ENCODE measurements around a stretch of chr14.

DNA sequence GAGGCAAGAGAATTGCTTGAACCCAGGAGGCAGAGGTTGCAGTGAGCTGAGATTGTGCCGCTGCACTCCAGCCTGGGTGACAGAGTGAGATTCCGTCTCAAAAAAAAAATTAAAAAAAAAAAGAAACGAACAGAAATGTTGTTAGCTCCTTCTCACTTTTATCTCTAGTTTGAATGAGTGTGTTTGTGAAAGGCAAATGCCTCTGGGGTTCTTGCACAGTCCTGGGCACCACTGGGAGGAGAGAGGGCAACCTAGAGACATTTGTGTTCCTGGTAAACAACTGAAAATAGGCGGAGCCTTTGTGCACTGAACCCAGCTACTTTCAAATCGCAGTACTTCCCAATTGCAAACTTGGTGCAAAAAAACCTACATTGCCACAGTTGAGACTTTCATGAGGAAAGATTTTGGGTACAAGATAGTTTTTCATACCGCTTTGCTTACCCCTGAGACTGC lies 430.1 kb downstream of the ZFP36L1 start:
- PRO-cap, result no peak
- RAMPAGE, long total RNA, result no peak

DNA sequence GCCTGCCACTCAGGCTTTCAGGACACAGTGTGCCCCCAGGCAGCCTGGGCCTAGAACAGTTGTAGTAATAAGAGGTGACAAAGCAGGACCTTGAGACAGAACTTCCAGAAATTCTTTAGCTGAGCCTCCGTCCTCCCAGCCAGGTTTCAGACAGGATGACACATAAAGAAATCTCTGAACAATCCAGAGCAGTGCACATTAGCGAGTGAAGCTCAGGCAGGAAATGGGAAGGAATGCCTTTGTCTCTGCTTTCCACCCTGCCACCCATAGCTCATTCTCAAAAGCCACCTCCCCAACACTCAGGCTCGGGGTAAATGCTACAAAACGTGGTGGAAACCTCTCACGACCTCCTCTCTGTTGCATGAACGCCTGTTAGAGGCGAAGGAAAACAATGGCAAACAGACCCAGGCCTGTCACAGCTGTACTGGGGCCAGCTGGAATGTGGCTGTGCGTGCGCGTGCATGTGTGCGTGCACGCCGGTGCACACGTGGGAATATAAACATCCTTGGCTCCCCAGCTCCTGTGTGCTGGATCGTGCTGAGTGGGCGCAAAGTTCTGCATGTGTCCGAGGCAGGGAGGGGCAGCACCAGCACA lies 286.7 kb downstream of the ZFP36L1 start:
- PRO-cap, result no peak
- RAMPAGE, long total RNA, result no peak

GRCh38 chr14:68509829-68510686 lies 282.8 kb downstream of the ZFP36L1 start:
- PRO-cap, result no peak
- RAMPAGE, long total RNA, result no peak

DNA sequence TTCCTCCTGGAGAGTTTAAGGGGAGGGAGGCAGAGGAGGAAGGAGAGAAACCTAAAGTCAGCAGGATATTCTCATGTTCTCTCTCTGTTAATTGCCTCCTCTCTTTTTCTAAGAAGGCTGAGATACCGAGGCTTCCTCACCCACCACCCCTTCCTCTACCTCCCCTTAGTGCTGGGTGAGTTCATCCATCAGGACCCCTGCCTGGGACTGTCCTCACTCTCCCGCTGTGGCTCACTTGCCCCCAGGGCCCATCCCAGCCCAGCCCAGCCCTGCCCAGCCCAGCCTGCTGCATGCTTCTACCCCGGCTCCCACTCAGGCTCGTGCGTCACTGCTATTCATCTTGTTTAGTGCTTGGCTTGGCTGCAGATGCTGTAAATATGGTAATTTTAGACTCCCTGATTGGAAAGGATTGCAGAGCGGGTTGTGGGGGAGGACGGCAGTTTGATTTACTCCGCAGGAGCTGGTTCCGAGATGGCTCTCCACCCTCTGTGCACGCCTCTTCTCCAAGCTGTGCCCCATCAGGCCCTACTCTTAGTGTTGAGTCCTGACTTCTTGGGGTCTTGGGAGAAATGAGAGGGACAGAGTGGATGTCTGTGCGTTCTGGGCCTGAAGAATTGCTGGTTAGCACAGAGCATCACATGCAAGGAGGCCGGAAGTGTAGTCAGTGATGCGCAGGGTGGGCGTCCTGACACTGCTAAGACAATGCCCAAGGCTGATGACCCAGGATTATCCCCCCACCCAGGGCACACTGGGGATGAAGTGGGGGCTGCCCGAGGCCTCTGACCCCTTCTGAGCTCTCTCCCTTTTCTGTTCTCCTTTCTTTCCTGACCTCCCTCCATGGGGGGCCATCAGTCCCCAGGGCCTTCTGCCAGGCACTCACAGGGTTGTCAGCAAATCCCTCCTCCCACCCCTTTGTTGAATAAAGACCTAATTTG lies 244.6 kb downstream of the ZFP36L1 start:
- PRO-cap, result bidirectional peak, plus-strand start at position 414 of the sequence, minus-strand start at position 310 of the sequence
- RAMPAGE, long total RNA, result no peak

GRCh38 chr14:68585482-68586261 lies 207.2 kb downstream of the ZFP36L1 start:
- PRO-cap, result no peak
- RAMPAGE, long total RNA, result no peak

- PRO-cap, result bidirectional peak, plus-strand start at chr14:68598729, minus-strand start at chr14:68598702
- RAMPAGE, long total RNA, result no peak
Measured at GRCh38 chr14:68598483-68599577, 194.0 kb downstream of the ZFP36L1 start.

DNA sequence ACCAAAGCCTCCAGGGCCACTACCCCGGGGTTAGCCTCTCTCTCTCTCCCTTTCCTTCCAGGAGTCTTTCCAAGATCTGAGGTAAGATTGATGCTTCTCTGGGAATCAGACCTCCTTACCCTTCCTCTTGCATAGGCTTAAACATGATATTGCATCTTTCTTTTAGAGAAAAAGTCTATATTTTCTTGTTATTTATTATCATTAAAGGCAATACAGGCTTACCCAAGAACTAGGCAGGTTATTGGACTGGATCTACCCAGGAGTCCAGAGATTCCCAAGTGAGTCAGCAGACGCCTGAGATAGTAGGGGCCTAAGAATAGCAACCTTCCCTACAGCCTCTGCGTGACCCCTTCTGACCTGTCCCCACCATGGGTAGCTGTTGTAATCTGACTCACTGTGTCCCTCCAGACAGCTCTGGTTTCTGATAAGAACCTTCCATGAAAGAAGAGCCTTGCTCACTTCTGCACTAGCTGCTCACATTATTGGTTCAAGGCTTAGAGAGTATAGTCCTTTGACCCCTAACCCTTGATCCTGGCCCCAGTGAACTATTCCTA lies 172.8 kb downstream of the ZFP36L1 start:
- PRO-cap, result no peak
- RAMPAGE, long total RNA, result no peak

DNA sequence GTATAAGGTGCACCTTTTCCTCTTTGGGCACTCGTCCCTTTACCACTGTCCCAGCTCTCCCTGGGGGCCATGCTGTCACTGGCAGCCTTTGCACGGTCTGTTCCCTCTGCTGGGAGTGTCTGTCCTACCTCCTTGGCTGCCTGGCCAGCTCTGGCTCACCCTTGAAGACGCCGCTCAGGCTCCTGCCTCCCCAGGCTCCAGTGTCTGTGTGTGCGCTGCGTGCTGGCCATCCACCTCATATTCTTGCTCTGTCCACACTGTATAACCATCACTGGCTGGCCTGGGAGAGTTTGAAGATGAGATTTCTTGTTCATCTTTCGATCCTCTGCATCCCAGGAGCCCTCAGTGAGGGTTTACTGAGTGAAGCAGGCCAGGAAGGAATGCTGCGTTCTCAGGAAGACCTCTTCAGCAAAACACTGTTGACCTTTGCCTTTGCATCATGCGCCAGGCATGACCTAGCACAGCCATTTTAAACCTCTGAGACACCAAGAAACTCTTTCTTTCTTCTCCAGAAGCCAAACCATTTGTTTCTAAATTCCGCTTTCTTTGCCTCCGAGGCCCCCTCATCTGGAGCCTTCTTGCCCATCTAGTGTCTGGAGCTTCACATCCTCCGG lies 161.1 kb downstream of the ZFP36L1 start:
- PRO-cap, result no peak
- RAMPAGE, long total RNA, result no peak

- PRO-cap, result no peak
- RAMPAGE, long total RNA, result no peak
Measured at GRCh38 chr14:68704726-68705547, 87.9 kb downstream of the ZFP36L1 start.

DNA sequence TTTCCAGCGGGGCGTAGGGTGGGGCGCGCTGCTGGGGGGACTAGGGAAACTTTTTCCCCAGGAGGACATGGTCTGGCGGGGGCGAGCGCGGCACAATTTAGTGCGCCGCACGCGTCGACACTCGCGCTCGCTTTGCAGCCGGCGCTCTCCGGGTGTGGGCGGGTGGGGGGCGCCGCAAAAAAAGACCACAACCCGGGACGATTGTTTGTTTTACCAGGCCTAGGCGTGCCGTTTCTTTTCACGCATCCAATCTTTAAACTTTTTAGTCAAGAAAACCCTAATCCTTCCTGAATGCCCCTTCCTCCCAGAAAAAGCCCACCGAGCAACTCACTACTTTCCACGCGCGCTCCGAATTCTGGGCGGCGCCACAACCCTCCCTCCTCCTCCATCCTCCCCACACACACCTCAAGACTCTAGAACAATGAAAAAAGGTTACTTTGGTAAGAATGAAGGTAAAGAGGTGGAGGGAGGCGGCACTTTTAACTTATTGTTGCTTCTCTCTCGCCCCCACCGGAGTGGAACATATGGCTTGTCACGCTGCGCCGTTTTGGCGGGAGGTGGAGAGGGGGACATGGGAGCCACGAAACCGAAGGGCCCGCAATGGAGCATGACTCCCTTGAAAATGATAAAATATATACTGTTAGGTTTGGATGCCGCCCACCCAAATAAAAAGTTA lies 1.0 kb upstream of the ZFP36L1 start:
- PRO-cap, result bidirectional peak, plus-strand start at position 68 of the sequence, minus-strand start at position 99 of the sequence; bidirectional peak, plus-strand start at position 455 of the sequence, minus-strand start at position 350 of the sequence
- RAMPAGE, long total RNA, result no peak

DNA sequence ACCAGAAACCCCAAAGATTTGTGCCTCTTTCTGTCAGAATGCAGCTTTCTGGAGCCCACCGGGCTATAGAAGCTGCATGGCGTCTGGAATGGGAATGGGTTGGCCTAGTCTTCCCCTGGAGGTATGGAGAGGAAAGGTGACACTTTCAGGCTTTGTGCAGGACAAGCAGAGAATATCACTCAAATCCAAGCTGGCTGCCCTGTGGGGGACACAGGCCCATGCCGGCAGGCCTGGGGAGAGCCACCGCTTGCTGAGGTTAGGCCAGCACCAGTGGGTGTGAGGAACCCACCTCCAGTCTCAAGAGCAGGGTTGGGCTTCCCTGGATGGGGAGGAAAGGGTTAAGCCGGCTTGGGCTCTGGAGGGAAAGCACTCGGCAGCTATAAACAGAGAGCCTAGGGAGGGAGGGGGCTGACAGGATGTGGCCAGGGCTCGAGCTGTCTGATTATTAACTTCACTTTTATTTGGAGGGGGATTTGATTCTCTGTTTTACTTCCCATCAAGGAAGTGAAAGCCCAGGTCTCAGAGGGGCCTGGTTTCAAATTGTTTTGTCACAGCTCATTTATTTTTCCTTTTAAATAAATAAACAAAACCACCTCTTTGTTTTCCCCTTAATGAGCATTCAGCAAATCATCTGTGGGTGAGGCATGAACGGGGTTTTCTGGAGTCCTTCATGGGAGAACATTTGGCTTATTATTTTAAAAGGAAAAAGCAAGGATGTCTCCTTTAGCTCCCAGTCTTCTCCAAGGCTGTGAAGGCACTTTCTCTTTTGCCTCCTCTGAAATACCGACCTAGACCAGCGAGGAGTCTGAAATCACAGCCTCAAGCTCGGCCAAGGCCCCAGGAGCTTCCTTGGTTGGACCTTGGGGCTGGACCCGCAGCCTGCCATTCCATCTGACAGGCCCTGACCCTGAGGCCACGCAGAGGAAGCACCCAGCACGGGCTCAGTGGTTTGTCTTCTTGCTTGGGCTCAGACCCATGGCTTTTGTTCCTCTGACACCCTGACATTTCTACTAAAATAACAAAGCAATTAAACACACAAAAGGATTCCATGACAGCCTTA lies 21.8 kb upstream of the ZFP36L1 start:
- PRO-cap, result unidirectional peak, plus-strand start at position 386 of the sequence
- RAMPAGE, long total RNA, result no peak

GRCh38 chr14:68945175-68946352 lies 33.5 kb downstream of the ACTN1 start:
- PRO-cap, result unidirectional peak, plus-strand start at chr14:68945722; unidirectional peak, plus-strand start at chr14:68946034
- RAMPAGE, long total RNA, result no peak

DNA sequence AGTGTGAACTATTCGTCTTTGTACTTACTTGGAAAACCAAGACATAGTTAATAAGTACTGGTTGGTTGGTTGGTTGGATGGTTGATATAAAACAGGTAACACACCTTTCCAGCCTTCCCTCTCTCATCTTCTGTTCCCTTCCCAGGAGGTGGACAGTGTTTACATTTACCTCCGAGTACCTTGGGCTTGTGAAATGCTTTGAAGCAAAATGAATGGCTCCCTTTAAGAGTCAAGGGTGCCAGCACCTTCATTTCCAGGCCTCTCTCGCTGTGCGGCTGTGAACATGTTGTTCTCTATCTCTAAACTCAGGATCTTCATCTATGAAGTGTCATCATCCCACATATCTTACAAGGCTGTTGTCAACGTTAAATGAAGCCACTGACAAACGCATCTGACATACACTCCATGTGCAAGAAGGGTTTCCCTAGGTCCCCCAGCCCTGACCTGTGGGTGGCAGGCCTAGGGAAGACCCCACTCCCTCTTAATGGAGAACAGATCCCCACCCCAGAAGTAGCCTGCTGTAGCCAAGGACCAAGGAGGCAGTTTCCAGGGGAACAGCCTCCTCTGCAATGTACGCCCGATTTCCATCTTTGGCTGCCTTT lies 7.7 kb downstream of the ACTN1 start:
- PRO-cap, result no peak
- RAMPAGE, long total RNA, result no peak

DNA sequence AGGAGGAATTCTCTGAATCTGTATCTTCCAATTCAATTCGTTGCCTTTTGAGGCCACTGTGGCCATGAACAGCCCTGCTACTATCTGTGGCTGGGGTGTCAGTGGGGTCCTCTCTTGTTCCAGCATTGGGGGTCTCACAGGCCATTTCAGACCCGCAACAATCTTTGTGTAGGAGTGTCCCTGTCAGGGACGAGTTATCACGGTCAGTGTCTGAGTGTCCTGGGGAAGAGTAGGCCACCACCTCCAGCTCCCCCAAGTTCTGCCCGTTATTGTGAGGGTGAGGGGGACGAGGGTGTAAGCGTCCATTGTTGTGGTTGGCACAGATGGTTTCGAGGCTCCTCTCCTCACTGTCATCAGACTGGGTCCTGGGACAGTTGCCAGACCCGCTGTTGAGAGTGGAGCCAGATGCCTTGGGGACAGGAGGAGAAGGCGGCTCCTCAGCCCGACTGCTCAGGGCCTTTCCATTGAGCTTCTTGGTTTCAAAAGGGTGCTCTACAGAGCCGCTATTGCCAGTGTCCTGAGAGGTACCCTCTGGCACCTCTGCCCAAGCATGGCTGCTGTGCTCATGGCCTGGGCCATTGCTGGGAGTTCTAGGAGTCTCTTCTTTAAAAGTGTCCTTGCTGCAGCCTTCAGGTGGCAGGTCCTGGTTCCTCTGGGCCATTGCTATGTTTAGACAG lies 74.9 kb upstream of the ACTN1 start:
- PRO-cap, result no peak
- RAMPAGE, long total RNA, result no peak

DNA sequence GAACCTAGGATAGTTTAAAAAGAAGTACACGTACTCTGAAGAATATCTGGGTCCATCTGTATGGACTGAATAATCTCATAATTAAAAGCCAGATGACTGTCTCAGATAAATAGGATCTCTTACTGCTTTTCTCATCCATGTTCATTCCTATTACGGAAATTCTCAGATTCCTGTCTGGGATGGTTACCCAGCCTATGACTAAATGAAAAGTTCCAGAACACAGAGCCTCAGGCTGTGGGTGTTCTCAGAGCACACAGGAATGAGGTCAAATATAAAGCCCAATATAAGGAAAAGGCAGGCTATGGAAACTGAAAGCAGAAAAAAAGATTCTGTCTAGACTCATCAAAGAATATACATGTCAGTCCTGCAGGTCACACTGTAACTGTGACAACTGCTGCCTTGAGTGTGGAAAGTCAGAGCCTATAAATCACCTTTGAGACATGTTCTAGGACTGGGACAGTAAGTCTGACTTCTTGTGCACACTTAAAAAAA lies 64.4 kb downstream of the DCAF5 start:
- PRO-cap, result no peak
- RAMPAGE, long total RNA, result no peak

DNA sequence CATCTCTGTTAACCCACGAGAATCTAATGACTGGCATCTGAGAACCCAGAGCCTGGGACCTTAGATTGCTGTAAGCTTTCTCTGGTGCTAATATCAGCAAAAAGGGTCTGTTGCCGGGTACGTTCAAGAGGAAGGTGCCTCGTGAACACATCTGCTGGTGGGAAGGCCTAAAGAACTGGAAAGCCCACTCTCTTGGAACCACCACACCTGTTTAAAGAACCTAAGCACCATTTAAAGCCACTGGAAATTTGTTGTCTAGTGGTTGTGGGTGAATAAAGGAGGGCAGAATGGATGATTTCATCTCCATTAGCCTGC lies 548 bp downstream of the SLC39A9 start:
- PRO-cap, result no peak
- RAMPAGE, long total RNA, result no peak

- PRO-cap, result bidirectional peak, plus-strand start at chr14:69587749, minus-strand start at chr14:69587458
- RAMPAGE, long total RNA, result no peak
Measured at GRCh38 chr14:69587260-69587875, 12.7 kb upstream of the CCDC177 start.

DNA sequence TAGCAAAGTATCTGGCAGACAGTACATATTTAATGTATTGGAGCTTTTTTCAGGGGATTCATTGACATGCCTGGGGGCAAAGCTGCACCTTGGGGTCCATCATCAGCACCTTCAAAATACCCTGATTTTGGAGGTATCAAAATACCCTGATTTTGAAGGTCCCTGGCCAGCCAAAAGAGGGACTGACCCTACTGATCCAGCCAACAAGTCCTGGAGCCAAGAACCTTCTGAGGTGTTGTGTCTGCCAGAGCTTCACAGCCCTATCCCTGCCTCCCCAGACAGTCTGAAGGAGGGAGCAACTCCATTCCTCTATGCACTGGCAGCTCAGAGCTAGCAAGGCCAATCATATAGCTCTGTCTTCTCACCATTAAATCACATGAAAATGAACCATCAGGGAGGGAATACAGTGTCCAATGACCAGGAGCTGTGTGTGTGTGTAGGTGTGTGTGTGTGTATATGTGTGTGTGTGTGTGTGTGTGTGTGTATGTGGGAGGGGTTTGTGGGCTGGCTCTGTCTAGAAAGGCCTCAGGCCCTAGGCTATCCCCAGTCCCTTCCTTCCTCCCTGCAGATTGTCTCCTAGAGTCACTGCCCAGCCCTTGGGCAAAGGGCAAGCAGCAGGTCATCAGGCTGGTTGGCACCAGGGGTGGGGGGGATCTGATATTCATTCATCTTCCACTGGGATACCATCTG lies 5.8 kb upstream of the SUSD6 start:
- PRO-cap, result no peak
- RAMPAGE, long total RNA, result no peak

DNA sequence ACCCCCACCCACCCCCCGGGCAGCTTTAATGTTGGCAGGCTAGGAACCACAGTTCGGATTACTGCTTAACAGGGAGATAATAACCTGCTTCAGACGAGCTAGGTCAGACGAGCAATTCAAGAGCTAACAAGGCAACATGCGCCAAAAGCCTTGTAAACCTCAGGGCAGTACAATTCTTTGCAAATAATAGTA lies 426 bp upstream of the SUSD6 start:
- PRO-cap, result no peak
- RAMPAGE, long total RNA, result no peak

- PRO-cap, result no peak
- RAMPAGE, long total RNA, result no peak
Measured at GRCh38 chr14:69648515-69649220, 37.3 kb downstream of the SUSD6 start.